HT-29 (cell line): ENCODE data around the genes OPRPN, MUC7 and NPFFR2.

GRCh38 chr4:69518975-69519286 lies 23.2 kb upstream of the UGT2B4 start:
- RAMPAGE, long total RNA, result no peak

GRCh38 chr4:69754956-69755658 lies 5.3 kb downstream of the SULT1B1 start:
- RAMPAGE, long total RNA, result no peak

DNA sequence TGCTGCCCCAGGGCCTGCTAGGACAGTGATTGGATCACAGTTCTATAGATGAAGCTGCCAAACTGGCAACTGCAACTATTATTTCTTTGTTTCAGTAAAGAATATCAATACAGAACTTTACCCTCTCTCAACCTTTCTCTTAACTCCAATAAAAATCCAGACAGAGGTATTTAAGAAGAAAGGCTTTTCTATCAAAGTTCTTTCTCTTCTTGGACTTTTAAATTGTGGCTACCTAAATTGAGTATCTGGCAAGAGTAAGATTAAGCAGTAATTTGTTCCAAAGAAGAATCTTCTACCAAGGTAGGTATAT lies at the start of gene OPRPN:
Gene OPRPN (plus strand): TSS at position 200 of the 310 bp plus-strand sequence.
- RAMPAGE, long total RNA, result no peak

DNA sequence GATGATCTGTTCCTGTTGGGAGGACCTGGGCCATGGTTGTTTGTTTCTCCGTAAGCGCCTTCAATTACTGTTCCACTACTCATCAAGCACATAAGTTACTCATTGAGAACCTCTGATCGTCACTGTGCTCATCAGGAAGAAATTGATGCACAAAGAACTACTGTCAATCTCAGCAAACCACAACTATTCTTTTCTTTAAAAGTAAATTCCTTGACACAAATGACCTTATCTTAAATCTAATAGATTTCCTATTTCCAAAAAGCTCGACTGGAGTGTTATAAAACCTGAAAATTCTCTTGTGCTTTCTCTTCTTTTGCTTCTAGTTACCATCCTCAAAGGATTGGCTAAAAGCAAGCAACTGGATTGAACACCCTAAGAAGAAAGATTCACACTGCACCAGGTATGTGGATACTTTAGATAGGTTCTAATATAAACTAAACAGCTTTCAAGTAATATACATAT lies at the start of gene MUC7:
Gene MUC7 (plus strand): TSS at position 306 of the 462 bp plus-strand sequence.
- RAMPAGE, long total RNA, result no peak

GRCh38 chr4:70688718-70689369 lies 512 bp downstream of the UTP3 start:
- RAMPAGE, long total RNA, result no peak

DNA sequence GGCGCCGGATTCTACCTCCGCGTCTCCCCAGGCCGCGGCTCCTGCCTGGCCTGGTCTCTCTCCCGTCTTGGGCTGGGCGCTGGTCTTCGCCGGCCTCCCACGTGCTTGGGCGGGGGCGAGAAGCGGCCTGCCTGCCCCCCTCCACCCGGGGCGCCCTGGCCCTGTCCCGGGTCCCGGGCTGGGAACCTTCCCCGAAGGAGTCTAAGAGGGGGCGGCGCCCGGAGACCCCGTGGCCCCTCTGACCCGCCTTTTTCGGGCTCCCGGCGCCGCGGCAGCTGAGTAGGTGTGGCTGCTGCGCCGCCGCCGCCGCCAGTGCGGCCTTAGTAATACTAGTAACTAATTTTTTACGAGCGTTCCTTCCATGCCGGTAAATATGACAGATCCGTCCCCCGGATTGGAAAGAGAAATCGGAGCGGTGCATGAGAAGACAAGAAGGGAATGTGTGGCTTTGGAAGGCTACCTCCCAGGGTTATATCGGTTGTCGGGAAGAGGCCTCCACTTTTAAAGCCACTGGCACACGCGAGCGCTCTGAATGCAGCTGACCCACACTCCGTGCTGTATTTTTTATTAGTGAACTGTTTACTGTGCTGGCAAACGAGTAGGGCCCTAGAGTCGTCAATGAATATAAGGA lies 16.2 kb upstream of the RUFY3 start:
- RAMPAGE, long total RNA, result no peak

DNA sequence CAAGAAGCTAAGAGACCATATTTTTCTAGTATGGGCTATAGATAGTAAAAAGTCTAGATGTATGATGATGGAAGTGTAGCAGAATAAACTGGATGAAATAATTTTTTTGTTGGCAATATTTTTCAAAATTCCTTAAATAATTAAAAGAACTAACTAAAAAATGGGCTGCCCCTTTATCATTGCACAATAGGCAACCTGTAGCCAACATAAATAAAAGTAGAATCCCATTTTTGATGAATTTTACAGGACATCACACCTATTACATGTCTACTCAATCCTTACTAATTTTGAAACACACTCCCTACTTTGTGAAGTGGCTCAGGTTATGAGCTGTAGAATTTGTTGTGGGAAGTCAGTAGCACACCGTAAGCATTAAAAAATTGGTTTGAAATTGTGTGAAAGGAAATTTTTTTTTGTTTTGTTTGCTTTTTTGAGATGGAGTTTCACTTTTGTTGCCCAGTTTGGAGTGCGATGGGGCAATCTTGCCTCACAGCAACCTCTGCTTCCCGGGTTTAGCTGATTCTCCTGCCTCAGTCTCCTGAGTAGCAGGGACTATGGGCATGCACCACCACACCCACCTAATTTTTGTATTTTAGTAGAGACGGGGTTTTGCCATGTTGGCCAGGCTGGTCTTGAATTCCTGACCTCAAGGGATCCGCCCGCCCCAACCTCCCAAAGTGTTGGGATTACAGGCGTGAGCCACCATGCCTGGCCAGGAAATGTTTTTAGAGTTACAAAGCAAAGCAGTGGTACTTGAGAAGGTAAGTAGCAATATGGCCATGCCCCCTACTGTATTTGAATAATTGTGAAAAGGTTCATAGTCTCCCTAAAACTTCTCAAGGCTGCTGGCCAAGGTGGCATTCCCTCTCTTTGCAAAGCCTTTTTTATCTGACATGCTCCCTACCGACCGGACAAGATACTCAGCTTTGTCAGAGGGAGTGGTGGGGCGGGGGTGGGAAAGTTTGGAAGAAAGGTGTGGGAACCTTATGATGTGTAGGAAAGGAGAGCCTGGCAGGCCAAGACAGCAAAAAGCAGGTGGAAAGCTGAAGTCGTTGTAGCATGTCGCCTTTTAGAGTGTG lies 8.8 kb upstream of the RUFY3 start:
- RAMPAGE, long total RNA, result no peak

- RAMPAGE, long total RNA, result no peak
These were observed 56.5 kb downstream of the RUFY3 start for GRCh38 chr4:70778213-70778617.

DNA sequence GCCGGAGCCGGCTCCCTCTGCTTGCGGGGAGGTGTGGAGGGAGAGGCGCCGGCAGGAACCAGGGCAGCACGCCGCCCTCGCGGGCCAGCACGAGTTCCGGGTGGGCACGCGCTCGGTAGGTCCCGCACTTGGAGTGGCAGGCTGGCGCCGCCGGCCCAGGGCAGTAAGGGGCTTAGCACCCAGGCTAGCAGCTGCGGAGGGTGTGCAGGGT lies 66.3 kb upstream of the SLC4A4 start:
- RAMPAGE, long total RNA, result no peak

DNA sequence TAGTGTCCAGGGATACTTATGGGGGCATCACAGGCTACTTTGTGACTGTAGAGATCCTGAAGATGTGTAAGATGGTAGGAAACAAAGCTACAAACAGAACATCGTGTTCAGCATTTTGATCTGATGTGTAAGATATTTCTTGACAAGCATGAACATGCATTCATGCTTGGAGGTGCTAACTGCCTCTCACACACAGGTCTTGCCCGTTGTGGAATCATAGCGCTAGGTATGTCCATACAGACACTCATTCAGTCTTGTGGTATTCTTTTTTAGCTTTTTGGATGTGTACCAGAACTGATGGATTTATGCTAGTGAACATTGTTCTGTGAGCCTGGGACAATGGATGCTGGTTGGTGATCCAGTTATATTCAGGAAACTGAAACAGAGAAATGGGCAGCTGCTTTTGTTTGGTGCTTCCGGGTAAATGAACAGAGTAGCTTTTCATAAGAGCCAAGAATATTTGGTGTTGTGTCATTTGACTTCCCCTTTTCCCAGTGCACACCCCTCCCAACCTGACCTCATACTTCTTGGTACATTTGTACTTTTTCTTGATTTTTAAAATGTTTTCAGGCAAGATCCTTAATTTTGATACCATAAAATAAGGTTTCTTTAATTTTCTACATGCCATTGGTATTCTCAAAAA lies 72.8 kb downstream of the SLC4A4 start:
- RAMPAGE, long total RNA, result no peak

- RAMPAGE, long total RNA, result no peak
These were observed 181.2 kb downstream of the GC start for GRCh38 chr4:71602650-71603066.

DNA sequence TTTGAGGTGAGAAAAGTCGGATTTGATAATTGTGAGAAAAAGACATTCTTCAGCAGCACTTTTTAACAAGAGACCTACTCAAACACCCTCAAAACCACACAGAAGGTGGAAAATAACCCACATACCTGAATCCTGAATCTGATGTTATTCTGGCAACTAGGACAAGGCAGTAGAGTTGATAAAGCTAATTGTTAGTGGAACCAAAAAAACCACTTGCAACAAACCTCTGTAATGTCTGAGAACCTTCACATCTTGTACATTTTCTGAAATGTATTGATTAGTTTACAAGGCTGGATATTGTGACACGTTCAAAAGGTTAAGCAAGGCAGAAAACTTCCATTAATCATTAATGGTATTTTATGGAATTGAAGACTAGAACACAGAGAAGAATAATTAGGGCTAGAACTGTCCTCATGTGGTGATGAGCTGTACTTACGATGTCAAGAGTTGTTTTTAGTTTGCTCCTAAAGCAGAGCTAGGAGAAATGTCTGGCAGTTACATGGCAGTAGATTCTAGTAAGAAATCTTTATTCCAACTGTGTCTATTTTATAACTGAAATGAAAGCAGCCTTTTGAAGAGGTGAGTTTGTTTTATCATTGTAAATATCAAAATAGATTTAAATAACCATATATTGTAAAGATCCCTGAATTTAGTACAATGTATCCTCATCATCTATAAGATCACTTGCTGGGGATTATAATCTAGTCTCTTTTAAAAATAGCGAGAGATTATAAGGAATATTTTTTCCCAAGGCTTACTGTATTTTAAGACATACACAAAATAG lies 12.2 kb downstream of the GC start:
- RAMPAGE, long total RNA, result no peak

DNA sequence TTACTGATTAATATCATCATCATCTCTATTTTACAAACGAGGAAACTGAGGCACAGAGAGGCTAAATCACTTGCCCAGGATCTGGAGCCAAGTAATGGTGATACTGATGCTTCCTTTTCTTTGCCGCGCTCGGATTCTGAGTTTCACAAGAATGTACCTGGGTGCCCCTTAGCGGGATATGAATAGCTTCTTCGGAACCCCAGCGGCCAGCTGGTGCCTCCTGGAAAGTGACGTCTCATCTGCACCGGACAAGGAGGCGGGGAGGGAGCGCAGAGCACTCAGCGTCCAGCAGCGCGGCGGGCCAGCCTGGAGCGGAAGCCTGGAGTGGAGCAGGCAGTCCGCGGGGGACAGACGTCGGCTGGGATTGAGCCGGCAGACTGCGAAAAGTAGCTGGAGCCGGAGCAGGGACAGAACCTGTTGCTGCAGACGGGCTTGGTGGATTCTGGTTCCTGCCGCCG lies at the start of gene NPFFR2:
Gene NPFFR2 (plus strand): TSS at position 277 of the 458 bp plus-strand sequence.
- RAMPAGE, long total RNA, result no peak

- RAMPAGE, long total RNA, result no peak
These were observed 194.7 kb downstream of the NPFFR2 start for GRCh38 chr4:72226424-72226903.

- RAMPAGE, long total RNA, result no peak
These were observed 28.6 kb upstream of the COX18 start for GRCh38 chr4:73098022-73098551.

GRCh38 chr4:73152231-73152895 lies 82.8 kb upstream of the COX18 start:
- RAMPAGE, long total RNA, result no peak

- RAMPAGE, long total RNA, result no peak
These were observed 91.6 kb upstream of the COX18 start for GRCh38 chr4:73160995-73161586.

DNA sequence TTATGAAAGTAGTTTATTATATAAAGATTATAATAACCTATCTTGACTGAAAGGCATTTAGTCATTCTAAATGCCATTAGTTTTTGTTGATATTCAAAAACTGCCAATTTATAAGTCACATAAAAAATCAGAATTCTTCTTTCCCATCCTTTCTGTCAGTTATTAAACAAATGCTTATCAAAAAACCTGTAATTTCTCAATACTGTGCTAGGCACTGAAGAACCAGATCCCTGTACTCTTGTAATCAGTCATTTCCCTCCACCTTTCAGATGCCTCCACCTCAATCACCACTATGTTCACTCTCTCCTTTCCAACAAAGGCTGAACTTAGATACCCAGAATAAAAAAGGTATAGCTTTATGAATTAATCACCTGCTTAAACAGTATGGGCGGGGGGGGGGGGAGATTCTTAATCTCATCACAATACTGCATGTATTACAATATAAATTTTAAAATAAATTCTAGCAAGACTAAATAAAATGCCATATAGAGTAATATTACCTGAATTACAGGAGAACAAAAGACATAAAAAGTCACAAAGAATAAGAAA lies 57.9 kb downstream of the ANKRD17 start:
- RAMPAGE, long total RNA, result no peak

DNA sequence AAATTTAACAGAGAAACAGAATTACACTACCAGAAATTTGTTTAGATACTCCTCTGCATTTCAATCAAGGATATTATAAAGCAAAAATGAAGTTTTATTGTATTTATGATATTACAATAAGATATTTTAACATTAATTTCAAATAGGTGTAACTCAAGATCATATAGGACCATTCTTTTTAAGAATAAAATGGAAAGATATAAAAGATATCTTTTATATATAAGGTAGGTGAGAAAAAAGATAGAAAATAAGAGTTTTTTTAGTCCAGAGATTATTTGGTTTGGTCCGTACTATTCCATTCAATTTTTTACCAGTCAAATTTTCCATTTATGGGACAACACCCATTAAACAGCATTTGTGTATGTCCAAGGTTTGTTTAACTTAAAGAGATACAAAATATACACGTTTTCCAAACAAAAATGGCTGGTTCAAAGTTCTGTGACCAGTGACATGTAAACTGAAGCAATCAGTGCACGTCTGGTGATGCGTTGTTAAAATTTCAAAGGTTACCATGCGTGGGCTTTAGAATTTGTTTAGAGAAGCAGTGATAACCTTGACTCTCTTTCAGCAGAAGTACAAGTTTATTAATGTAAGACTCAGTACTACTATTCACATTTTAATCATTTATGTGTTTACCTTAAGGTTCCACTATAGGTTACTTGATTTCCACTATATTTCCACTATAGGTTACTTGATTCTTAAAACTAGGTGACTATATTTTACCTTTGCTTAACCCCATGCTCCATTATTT lies 25.3 kb upstream of the ALB start:
- RAMPAGE, long total RNA, result no peak

GRCh38 chr4:73607176-73607922 lies 12.9 kb downstream of the RASSF6 start:
- RAMPAGE, long total RNA, result no peak